Neural cell (in vitro differentiated cells): ENCODE measurements around a stretch of chr14.

DNA sequence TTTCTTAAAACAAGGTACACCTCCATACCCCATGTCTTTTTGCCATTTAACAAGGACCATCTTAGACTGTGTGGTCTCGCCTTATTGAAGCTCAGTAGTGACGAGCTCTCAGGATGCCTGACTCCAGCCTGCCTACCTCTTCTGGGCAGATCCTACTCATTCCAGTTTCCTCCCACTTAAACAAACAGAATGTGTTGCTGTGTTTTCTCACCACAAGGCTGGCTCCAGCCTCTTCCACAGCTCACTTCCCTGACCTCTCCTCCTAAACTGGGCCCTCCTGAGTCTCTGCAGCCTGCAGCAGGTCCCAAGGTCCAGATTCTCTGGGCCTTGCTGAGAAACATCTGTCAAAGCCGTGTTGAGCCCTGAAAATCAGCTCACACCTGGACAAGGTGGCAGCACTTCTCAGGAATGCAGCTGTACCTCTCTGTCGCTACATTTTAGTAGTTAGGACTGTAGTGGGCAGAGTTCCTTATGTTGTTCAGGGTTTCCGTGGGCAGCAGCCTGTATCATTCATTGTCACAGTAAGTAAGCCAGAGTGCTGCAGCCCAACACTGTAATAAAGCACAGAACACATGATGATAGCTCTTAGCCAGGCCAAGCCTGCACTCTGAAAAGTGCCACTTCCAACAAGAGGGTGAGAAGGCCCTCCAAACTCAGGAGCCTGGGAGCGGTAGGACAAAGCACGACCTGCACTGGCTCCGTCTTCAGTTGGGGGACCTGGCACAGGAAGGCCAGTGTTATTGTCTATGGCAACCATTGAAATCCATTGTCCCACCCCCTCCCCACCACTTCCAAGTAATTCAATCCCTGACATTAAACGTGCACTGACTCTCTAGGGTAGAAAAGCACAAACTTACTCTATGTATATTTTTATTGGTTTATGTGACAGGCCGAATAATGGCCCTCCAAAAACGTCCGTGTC is 68.5 kb downstream of the NKX2-1 start:
- RAMPAGE, long total RNA = no peak

DNA sequence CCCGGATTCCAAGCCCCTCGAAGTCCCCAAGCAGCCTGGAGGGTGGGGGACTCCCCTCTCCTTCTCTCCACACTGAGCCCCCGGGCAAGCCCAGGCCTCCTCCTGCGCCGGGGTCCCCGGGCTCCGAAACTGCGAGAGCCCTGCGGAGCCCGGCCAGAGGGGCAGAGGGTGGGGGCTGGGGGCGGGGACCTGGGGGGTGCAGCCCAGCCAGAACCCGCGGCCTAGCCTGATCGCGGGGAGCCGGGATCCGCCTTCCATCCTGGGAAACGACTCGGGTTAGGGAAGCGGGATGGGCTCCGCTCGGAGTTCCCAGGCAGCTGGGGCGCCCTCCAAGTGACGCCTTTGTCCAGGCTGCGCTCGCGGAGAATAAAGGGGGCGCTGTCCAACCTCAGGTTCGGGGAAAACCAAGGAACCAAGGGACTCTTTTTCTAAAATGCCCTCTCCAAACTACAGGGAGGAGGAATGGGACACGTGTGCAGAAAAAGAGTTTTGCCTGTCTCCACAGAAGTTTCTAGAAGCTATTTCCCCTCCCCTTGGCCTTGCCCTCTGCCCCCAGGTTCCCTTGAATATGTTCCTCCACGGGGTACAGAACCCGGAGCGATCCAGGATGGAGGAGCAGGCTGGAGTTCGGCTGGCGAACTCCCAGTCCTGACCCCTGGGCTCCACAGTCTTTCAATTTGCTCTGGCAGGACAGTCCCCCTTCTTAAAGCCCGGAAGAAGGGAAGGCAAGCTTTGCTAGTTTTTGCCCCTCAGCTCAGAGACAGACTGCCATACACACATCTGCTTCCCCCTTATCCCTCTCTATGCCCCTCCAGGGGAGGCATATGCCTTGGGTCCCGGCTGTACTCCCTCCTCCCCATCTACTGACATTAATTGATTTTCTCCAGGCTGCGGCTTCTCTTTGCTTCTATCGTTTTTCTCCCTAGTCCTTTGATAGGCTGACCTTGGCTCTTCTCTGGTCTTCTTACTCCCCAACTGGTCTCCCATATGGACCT is 13.9 kb downstream of the NKX2-1 start:
- RAMPAGE, long total RNA = no peak

DNA sequence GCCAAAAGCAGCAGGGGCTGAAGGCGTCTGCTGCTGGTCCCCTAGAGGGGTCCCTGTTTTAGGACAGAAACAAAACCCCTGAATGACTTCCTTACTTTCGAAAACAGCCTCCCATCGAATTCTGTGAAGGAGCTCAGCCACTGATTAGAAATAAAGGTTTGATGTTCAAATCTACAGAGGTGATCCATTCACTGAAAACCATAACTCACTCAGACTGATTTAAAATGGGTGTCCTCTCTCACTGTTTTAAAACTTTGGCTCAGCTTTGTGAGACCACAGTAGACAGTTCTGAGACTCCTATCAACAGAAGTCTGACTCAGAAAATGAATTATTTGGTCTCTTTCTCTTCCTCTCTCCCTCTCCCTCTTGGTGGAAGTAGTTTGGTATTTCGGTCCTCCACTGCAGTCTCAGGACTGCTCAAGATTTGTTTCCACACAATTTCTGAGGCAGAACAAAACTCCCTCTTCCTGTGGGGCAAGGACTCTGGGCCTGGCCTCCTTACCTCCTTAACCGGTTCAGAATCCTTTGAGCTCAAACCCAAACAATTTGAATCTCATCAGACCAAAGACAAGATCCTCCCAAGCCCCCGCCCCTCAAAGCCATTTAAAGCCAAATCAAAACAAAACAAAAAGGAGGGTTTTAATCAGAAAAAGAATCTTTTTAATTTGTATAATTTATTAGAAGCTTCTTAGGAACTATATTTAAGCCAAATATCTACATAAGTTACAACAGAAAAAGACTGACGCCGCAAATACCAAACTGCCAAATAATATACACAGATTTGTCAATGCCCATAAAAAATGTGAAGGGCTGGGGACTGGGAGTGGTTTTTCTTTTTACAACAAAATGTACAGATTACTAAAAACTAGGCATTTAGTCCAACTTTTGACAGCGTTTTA is 4.0 kb downstream of the NKX2-1 start:
- RAMPAGE, long total RNA = no peak

DNA sequence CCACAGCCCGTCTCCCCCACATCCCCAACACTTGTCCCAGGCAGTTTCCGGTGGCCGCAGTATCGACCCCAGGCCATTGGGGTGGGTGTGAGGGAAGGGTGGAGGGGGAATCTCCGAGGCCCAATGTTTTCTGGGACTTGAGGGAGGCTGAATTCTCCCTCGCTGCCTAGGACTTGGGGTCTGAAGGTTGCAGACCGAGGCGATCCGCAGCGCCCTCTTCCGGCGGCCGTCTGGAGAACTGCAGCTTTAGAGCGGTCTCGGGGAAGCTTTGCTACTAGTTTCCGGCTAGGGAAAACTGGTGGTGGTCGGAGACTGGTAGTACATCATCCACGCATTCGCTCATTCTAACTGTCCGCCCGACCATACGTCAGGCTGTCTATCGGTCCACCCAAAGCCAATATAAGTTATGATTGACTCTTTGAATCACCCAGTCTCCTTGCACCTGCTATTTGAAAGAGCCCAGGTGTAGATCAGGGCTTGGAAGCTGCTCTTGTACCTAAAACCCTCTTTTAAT is 5.5 kb upstream of the NKX2-1 start:
- RAMPAGE, long total RNA = no peak

GRCh38 chr14:37593802-37594834 is 931 bp downstream of the FOXA1 start:
- RAMPAGE, long total RNA = no peak

DNA sequence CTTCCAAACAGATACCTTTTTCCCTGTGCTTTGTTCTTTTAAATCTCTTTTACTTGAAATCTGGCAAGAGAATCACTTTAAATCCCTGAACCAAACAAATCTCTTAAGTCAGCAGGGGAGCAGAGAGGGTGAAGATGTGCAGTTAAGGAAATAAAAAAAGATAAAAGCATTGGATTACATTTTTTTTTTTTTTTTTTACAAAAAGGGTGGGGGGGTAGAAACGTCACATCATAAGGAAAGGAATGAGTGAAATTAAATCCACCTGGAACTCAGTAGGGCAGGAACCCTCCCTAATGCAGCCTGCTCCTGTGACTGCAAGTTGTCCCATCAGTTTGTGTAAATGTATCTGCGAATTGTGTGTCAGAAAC is 1.4 kb downstream of the TTC6 start:
- RAMPAGE, long total RNA = no peak

GRCh38 chr14:37598162-37599100 is 3.0 kb downstream of the TTC6 start:
- RAMPAGE, long total RNA = no peak

DNA sequence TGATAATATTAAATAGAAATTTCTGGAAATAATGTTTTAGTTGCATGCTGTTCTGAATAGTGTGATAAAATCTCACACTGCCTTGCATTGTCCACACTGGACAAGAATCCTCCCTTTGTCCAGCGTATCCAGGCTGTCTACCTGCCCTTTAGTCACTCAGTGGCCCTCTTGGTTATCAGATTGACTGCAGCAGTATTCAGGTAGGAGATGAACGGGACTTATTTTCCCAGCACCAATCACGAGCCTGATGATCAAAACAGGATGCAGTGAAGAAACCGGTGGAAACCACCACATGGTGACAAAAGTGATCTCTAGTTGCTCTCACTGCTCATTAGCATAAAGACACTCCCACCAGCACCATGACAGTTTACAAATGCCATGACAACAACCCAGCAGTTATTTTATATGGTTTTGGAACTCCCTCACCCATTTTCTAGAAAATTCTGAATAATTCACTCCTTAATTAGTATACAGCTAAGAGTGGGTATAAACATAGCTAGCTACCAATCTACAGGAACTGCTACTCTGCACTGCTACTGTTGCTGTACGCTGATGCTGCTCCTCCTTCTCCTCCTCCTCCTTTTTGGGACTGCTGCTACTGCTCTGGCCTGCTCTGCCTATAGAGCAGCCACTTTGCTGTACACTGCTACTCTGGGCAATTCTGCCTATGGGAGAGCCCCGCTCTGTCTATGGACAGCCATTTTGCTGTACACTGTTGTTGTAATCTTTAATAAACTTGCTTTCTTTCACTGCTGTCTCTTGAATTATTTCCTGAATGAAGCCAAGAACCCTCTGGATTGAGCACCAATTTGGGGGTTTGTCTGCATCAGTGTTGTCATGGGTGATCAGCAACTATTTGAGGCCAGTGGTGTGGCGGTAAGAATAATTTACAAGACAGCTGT is 142.5 kb upstream of the SSTR1 start:
- RAMPAGE, long total RNA = no peak

GRCh38 chr14:38932347-38932803 is 170.7 kb downstream of the SEC23A start:
- RAMPAGE, long total RNA = no peak

GRCh38 chr14:39004091-39004757 is 98.8 kb downstream of the SEC23A start:
- RAMPAGE, long total RNA = no peak

DNA sequence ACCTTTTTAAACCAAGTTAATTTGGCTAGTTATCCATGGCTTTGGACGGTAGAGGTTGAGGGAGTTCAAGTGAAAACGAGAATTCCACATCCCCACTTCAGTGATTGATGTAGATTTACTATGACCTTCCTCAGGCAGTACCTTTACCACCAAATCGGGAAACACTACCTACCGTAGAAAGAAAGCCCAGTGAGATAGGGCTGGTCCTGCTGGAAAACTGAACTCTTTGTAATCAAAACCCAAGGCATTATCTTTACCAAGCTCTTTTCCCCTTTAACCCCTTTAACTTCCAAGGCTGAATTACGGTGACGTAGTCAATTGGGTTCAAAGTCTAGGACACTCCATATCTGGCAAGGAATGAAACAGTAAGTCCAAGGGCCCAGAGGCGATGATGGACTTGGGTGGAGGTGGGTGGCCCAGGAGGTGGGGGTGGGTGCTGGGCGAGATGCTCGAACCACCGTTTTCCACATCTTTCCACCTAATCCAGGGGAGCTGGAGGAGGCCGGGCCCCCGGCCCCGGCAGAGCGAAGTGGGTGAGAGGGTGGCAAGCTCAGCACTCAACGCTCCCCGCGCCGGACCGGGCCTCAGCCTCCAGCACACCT is 603 bp downstream of the SEC23A start:
- RAMPAGE, long total RNA = start-site peak on the plus strand centred at position 321 of the sequence, 37 bp wide, 10 and 9 reads in 2 replicates

DNA sequence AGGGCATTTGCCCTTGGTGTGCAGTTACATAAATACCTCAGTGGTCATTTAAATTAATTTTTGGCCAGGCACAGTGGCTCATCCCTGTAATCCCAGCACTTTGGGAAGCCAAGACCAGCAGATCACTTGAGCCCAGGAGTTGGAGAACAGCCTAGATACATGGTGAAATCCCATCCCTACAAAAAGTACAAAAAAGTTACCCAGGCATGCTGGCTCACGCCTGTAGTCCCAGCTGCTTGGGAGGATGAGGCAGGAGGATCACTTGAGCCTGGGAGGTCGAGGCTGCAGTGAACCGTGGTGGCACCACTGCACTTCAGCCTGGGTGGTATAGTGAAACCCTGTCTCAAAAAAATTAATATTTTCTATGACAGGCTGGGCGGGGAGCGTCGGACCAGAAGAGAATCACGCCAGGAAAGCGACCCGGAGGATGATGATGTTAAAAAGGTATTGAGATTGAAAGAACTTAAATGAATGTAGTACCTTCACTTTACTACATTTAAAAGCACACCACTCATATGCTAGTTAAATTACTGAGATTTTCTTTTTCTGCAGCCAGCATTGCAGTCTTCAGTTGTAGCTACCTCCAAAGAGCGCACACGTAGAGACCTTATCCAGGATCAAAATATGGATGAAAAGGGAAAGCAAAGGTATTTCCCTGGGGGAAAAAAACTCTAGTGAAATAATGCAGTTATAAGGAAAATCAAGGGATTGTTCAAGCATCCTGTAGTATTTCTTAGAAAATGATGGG is 2.2 kb downstream of the PNN start:
- RAMPAGE, long total RNA = no peak

GRCh38 chr14:39180408-39180945 is 5.4 kb downstream of the PNN start:
- RAMPAGE, long total RNA = no peak

DNA sequence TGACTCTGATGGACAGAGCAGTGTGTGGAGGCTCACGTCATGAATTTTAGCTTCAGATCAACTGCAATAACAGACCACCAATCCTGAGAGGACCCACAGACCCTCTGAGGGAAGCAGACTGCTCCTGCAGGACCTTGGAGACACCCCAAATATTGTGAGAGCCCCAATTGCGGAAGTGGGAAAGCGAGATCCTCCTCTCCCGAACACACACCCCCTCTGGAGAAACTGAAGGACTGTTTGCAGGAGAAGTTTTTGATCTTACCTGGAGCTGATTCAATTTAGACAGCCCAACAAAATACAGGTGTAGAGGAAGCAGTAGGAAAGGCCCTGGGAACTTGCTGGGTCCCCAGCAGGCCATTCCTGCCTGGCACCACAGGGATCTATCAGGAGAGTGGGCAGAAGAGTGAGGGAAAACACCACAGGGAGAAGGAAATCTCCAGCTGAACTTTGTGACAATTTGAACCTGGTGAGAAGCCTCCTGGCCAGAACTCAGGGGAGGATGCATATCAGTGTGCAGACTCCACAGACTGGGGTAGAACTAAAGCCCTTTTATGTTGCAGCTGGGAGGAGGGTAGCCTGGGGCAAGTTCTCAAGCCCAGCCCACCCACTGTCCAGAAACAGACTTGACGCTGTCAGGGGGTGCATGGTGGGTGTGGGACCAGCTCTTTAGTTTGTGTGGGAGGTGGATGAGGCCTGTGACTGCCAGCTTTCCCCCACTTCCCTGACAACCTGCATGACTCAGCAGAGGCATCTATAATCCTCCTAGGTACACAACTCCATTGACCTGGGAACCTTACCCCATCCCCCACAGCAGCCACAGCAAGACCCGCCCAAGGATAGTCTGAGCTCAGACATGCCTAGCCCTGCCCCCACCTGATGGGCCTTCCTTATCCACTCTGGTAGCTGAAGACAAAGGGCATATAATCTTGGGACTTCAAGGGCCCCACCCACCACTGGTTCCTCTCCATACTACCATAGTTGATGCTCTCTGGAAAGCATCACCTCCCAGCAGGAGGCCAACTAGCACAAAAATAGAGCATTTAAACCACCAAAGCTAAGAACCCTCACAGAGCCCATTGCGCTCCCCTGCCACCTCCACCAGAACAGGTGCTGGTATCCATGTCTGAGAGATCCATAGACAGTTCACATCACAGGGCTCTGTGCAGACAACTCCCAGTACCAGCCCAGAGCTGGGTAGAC is 28.7 kb downstream of the PNN start:
- RAMPAGE, long total RNA = no peak

GRCh38 chr14:39228816-39229616 is 4.7 kb upstream of the MIA2 start:
- RAMPAGE, long total RNA = no peak

DNA sequence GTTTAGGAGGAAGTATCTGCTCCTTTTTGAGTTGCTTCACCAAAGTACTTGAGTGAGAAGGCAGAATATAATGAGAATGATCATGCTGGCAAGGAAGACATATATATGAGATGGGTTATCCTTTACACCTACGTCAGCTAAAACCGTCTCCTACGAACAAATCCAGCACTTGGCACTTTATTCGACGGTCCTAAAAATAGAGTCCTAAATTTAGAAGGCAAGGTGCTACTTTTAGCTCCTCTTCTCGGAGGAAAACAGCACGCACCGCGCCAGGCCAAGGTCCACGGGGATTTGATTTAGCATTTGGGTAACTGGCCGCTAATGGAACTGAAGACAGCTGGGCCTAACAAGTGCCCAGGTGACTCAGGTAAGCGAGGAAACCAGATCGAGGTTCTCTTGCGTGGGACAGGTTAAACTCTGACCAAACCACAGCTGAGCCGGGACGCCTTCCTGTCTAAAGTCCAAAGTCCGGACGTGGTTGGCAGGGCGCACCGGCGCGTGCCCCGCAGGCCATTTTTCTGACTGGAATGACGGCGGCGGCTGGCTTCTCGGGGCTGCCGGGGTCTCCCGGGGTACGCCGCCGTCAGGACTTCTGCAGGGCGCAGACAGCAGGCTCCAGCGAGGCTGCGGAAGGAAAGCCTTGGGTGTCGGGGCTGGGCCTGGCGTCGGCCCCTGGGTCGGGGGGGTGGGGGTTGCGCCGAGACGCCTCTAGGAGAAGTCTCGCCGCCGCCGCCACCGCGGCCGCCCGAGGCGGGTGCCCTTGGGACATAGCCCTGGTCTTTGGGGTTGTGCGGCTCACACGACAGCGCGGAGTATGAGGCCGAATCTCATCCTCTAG is 32.7 kb downstream of the MIA2 start:
- RAMPAGE, long total RNA = no peak

DNA sequence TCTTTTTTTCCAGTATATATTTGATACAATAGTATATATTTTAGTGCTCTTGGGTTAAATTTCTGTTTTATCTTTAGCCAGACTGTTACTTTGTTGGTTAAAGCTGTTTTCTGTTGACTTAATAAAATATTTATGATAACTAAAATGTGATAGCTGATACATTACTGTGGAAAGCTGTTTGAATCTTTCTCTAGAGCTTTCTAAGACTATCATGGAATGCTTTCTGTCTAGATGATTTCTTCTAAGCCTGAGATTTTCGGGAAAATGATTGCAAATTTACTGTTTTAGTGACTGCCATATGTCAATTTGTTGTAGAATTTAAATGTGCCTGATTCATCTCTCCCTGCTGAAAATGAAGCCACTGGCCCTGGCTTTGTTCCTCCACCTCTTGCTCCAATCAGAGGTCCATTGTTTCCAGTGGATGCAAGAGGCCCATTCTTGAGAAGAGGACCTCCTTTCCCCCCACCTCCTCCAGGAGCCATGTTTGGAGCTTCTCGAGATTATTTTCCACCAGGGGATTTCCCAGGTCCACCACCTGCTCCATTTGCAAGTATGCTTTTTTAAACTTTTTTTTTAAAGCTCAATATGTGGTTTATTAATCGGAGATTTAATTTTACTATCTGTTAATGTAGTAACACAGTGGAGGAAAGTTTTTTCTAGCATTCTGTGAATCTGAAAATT is 83.7 kb downstream of the FBXO33 start:
- RAMPAGE, long total RNA = no peak

DNA sequence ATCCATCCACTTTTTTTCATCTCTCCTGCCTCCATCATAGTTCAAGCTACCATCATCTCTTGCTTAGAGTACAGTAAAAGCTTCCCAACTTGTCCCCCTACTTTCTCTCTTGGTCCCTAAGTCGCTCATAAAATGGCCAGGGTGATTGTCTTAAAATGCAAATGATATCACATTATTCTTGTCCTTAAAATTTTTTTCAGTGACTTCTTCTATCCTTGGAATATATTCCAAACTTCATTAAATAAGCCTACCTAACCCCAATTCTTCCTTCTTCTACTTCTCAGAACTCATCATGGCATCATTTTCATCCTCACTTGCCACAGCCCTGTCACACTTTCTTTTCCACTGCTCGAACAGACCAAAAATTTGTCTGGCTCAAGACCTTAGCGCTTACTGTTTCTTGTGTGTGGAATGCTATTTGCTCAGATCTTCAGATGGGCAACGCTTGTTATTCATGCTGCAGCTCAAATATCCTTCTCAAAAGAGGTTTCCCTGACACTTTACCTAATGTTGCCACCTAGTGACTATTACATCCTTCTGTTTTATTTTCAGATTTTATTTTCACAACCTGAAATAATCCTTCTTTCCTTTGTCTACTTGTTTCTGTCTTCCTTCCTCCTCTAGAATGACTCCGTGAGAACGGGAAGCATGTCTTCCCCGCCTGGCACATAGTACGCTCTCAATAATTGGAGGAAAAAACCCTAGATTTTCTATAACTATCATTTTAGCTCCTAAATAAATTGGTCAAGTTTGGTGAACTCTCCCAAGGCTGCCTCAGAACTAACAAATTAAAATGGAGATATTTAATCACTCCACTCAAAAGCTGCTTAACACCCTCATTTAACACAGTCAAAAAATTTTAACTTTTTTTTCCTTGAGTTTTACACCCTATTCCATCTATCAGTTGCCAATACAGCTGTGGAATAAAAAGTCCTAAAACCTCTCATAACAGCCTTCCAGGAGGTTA is 5.6 kb downstream of the FBXO33 start:
- RAMPAGE, long total RNA = no peak

- RAMPAGE, long total RNA = no peak
These were observed 114.3 kb upstream of the MIS18BP1 start for GRCh38 chr14:45367366-45367565.

DNA sequence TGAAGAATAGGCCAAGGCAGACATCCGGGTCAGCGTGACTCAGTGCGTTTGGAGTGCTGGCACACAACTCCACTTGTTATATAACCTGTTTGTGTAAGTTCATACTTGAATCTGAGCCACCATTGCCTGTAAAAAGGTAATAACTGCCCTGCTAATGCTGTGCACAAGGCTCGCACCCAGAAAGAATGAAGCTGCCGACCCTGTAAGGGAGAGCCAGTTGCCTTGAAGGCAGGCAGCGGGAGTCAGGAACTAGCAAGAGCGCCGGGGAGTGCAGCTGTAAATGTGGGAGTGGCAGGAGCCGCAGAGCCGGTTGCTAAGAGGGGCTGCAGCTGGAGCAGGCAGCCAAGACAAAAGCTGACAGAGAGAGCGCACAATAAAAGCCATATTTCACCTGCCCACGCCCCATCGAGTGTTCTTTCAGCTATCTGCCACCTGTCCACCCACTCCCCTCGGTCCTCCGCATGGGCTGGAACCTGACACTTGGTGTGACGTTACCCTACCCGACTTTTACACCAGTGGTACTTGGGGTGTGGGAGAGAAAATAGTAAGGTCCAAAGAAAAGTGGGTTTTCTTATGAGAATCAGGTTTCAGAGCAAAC is 638.7 kb upstream of the MIS18BP1 start:
- RAMPAGE, long total RNA = no peak